GM12892 (cell line): Measurements from ENCODE around the gene LHFPL2.

DNA sequence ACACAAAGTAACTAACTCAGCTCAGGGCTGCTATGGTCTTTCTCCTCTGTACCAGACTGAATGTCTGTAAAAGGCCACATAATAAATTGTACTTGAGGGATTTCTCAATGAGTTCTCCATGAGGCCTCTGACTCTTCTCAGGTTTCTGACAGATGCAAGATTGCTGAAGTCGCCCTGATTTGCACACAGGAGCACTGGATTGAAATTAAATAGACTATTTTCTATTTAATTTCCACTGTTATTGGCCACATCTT, 2.9 kb downstream of the IQGAP2 start:
- RRBS = no CpG with 5 or more reads among the region's 1 CpG

GRCh38 chr5:76475753-76476696, 72.9 kb downstream of the IQGAP2 start:
- RRBS = no CpG with 5 or more reads among the region's 6 CpGs

- RRBS = no CpG with 5 or more reads among the region's 6 CpGs
Measured at GRCh38 chr5:76642398-76643112, 19.4 kb upstream of the F2RL2 start.

- RRBS = no CpG with 5 or more reads among the region's 10 CpGs
Measured at GRCh38 chr5:76674247-76675132, 41.4 kb upstream of the F2R start.

DNA sequence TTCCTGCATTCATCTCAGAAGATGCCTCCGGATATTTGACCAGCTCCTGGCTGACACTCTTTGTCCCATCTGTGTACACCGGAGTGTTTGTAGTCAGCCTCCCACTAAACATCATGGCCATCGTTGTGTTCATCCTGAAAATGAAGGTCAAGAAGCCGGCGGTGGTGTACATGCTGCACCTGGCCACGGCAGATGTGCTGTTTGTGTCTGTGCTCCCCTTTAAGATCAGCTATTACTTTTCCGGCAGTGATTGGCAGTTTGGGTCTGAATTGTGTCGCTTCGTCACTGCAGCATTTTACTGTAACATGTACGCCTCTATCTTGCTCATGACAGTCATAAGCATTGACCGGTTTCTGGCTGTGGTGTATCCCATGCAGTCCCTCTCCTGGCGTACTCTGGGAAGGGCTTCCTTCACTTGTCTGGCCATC, 16.6 kb downstream of the F2R start:
- RRBS = 70% methylated on average over 3 of the region's 12 CpGs

GRCh38 chr5:76954375-76955103, 1.7 kb downstream of the CRHBP start:
- RRBS = no CpG with 5 or more reads among the region's 30 CpGs

DNA sequence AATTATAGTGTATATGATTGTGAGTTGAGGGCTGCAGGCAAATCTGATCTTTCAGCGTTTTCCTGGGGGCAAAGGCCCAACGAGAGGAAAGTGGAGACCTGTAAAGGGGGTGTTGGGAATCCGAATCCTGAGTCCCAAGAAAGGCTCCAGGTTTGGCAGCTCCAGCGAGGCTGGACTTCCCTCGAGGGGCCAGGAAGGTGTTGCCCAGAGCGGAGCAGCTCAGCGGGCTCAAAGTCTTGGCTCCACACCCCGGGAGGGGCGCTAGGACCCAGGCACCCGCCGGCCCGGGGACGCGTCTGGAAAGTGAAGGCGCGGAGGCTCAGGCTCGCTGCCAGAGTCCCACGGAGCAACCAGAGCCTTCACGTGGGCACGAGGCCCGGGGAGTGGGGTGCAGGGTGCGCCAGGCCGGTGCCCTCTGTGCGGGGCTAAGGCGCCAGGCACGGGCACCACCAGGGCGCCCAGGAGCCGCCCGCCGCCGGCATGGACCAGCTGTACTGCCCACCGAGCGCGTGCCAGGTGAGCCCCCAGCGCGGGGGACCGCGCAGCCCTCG, 30.4 kb upstream of the PDE8B start:
- RRBS = 9% methylated on average over 14 of the region's 39 CpGs

DNA sequence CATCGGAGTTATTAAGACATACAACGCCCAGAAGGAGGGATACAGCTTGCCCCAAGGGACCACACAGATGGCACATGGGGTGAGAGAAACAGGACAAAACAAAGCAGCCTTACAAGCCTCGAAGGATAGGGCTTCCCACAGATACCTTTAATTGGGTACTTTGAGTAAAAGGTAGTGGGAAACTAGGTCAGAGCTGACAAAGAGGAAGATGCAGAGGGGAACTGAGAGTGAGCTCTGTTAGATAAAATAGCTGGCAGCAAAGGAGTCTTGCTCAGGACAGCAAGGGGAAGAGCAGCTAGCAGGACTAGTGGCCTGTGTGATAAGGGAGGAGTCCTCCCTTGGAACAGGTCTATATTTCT, 48.2 kb downstream of the OTP start:
- RRBS = no CpG with 5 or more reads among the region's 3 CpGs

GRCh38 chr5:77688521-77689246, 50.2 kb upstream of the OTP start:
- RRBS = no CpG with 5 or more reads among the region's 6 CpGs

DNA sequence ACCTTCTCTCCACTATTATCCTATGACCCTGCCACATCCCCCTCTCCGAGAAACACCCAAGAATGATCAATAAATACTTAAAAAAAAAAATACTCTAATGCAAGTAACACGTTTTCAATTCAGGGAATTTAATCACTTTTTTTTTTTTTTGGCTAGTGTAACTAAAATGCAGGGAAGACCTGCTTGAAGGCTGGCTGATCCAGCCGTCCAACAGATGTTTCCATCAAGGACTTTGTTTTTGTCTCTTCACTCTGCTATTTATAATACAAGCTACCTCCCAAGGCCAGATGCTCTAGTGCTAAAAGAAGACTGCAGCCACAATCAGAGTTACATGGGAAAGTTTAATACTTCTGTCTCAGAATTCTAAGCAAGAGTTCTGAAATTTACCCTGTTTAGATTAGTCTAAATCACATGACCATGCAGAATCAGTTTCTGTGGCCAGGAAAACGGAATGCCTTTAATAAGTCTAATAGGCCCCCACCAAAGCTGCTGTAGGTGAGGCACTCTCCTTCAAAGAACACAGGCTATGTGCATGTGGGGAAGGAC, 14.5 kb downstream of the TBCA start:
- RRBS = no CpG with 5 or more reads among the region's 4 CpGs

GRCh38 chr5:77844513-77845012, 68.4 kb upstream of the TBCA start:
- RRBS = no CpG with 5 or more reads among the region's 35 CpGs

DNA sequence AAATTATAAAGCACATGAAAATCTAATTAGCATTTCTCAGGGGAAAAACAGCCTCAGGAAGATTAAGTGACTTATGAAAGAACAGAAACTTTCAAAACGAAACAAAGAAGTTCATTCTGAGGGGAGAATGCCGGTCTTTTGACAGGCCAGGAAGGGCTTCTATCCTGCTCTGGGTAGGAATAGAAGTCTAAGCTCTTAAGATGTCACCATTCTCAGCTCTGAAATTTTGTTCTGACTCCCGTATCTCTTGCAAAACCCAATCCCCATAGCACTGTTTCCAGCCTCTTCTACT, 161.4 kb upstream of the TBCA start:
- RRBS = no CpG with 5 or more reads among the region's 3 CpGs

DNA sequence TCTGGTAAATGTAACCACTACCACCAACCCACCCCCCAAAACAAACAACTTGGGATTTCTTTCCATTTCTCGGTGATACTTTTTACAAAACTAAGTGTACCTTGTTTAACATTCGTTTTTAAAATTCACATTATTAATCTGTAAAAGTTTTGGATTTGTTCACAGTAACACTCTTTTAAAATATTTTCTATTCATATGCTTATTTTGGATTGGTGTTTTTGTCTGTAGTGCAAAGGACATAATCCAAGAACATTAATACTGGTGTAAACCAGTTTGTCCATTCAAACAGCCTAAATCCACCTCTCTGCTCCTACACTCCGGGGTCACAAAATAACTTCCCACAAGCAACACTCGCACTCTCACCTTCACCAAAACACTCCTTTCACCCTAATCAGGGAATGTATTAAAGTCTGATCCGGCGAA, 803 bp downstream of the AP3B1 start:
- RRBS = 0% methylated on average over 3 of the region's 6 CpGs

DNA sequence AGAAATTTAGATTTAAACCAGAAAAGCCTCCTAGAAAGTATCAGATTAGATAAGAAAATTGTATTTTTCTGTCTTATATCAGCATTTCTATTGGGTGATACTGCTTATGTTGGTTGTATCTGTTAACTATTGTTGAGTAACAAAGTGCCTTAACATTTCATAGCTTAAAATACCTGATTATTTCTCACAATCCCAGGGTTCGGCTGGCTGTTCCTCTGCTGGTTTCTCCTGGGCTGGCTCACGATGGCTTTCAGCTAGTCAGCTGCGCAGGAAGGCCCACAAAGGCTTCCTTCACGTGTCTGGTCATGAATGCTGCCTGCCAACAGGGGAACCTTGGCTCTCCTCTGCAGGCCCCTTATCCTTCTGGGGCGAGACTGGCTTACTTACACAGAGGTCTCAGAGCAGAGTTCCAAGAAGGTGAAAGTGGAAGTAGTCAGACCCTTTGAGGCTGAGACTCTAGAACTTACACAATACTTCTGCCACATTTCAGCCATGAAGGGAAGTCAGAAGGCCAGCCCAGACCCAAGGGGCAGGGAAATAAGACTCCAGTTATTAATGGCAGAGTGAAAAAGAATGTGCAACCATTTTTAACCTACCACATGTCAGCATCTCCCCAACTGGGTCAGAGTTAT, 99.6 kb downstream of the LHFPL2 start:
- RRBS = no CpG with 5 or more reads among the region's 5 CpGs

DNA sequence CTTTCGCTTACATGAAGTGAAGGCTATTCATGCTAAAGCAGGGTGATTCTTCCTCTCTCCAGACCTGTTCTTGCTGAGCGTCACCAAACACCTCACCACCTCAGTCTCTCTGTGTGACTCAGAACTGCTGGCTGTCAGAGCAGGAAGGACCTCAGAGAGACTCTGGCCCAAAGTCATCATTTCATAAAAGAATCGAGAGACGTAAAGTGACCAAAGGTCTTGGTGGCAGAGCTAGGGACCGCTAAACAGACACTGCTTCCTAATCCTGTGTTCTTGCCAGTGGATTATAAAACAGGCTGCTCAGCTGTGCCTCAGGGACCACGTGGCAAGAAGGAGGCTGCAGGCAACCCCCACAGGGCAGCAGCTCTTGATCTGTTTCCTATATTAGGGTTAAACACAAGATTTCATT, 73.8 kb downstream of the LHFPL2 start:
- RRBS = no CpG with 5 or more reads among the region's 6 CpGs

- RRBS = no CpG with 5 or more reads among the region's 9 CpGs
Measured at GRCh38 chr5:78591867-78592676, 56.5 kb downstream of the LHFPL2 start.

GRCh38 chr5:78648480-78649454, at the start of gene LHFPL2:
LHFPL2 (minus strand) TSS chr5:78648772.
- RRBS = 2% methylated on average over 47 of the region's 110 CpGs

DNA sequence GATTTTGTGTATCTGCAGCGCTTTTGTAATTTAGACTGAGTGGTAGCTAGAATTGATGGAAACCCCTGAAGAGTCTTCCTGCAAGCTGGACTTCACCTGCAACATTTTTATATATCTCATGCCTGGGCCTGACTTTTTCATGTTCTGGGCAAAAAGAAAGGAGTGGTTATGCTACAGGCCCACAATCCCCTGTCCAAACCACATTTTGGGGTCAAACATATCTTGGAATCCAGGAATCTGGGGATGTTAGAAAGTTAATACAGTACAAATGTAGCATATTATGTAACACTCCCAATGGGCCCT, 4.5 kb downstream of the BHMT start:
- RRBS = no CpG with 5 or more reads among the region's 1 CpG